GM06990 (cell line): Measurements from ENCODE around the genes FPR2, ZNF578 and ZNF468.

DNA sequence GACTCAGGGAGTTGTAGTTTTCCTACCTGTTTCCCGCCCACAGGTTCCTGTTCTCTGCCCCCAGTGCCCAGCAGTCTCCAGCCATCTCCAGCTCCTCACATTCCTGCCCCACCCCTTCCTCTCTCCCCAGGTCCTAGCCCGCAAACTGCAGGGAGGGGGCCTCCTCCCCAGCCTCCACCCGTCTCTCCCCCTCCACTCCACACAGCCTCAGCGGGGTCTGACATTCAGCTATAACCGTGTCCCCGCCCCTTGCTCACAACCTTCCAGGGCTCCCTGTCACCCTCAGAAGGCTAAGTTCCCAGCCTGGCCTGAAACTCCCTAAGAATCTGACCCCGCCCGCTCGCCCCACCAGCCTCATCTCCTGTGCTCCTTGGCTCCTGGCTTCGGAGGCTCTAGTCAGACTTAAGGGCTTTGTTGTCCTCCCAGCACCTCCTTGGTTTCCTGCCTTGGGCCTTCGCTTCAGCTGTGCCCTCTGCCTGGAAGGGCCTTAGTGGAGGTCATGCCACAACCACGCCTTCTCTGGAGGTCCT, 5.2 kb upstream of the SPACA6 start:
- RRBS: no CpG with 5 or more reads among the region's 12 CpGs

DNA sequence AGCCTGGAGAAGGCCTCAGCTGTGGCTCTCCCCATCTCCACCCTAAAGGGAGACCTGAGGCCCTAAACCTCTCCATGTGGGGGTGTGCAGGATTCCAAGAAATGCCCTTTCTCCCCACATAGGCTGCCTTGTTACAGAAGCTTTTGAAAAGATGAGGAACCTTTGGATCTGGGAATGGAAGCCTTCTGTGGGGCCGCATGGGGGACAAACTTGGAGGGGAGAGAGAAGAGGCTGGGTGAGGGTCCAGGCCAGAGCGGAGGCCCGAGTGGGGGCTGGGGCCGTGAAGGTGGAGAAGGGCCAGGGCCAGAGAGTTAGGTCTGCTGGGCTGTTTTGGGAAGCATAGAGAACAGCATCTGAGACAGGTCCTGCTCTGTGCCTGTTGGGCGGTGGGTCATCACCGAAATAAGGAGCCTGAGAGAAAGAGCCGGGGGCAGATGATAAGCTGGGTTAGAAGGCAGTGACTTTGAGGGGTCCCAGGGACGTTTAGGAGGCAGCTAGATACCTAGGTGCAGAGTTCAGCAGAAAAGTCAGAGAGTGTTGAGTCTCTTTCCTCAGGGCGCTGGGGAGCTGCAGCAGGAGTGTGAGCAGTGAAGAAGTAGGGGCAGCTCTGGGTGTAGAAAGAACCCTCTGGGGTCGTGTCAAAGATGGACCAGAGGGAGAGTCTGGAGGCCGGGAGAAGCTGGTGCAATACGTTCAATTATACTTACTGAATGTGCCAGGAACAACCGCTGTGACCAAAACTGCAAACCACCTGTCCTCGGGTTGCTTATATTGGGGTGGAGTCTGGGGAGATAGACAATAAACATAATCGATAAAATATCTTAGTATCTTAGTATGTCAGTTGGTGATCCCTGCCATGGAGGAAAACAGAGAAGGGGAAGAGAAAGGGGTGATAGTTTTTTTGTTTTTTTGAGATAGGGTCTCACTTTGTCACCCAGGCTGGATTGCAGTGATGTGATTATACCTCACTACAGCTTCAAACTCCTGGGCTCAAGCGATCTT, 2.7 kb downstream of the SPACA6 start:
- RRBS: no CpG with 5 or more reads among the region's 16 CpGs

GRCh38 chr19:51697014-51697291, 3.8 kb downstream of the SPACA6 start:
- RRBS: no CpG with 5 or more reads among the region's 2 CpGs

GRCh38 chr19:51704455-51704885, 11.3 kb downstream of the SPACA6 start:
- RRBS: no CpG with 5 or more reads among the region's 10 CpGs

DNA sequence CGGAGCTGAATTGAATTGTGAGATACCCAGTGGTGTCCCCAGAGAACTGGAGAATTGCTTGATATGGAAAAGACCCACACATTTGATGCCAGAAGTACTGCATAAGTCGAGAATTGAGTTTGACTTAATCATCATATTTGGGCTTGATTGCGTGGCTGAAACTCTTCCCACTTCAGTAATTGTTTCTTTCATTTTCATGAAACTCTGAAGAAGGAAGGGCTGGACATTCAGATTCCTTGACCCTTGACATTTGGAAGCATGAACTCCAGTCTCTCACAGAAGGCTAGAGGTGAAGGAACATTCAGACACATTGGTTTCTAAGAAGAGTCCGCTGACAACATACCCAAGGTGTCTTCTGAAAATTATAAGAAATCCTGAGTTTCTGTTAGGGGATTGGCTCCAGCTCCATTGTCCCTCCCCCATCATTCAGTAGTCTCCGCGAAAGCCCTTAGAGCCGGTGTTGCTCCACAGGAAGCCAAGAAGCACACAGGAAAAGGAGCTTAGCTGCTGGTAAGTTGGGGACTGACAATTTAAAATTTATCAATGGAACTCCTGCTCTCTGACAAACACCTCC, at the start of gene FPR2:
Gene FPR2, plus strand, starts transcription at position 460 of the 574 bp plus-strand sequence.
- RRBS: no CpG with 5 or more reads among the region's 7 CpGs

DNA sequence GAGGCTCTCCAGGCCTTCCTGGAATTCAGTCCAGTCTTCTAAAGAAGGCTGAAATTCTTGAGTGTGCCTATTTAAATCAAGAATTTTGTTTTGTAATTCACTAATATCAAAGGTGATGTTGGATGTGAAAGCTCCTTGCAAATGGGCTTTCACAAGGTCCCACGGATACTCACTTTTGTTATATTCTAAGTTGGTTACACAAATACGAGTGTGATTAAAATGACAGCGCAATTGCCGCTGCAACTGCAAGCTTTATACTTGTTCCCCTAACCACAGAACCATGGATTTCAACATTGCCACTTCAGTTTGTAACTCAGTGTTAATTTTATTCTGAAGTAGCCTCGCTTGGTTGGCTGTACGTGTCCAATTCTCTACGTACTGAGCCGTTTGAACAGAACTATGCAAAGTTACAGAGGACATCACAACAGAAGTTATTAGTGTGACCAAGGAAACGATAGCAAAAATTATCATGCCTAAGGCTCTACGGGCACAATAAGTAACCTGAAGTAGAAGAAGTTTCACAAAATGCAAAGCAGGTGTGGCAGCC, 10.5 kb downstream of the FPR3 start:
- RRBS: no CpG with 5 or more reads among the region's 10 CpGs

DNA sequence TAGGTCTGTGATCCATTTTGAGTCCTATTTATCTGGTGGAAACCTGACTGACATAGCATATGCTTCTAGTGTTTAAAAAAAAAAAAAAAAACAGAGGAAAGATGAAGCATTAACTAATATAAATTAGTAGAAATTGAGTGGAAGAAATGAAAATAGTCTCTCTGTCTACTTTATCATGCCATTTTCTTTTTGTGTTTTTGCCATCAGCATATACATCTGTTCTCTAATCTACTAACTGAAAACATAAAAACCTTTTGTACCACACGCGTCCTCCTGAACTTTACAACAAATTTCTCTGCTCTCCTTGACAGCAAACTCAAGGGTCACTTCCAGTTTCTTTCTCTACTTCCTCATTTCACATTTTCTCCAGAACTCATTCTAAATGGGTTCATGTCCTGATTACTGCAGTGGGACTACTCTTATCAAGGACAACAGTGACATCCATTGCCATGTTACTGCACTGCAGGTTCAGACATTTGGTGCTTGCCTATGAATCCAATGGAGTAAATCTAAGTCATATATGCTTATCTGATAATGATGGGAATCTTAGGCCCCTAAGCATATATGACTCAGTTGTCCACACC, 35.2 kb downstream of the FPR3 start:
- RRBS: no CpG with 5 or more reads among the region's 2 CpGs

- RRBS: no CpG with 5 or more reads among the region's 12 CpGs
Observed at GRCh38 chr19:52199784-52200529, 10.1 kb downstream of the PPP2R1A start.

DNA sequence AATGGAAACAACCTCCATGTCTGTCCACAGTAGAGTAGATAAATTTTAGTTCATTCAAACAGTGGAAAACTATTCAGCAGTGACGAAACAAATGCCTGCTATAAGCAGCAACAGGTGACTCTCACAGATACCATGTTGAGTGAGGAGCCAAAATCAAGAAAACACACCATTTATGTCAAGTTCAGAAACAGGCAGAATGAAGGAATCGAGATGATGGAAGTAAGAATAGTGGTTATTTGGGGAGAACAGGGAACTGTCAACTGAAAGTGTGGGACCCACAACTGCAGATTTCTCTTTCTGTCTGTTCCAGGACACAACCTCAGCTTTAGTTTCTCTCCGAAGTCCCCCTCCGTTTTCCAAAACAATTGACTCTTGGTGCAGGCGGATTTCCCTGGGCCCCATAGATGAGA, 34.1 kb downstream of the PPP2R1A start:
- RRBS: no CpG with 5 or more reads among the region's 5 CpGs

- RRBS: no CpG with 5 or more reads among the region's 6 CpGs
Observed at GRCh38 chr19:52285086-52285820, 11.7 kb upstream of the ZNF480 start.

- RRBS: 50% methylated on average over 4 of the region's 57 CpGs
Observed at GRCh38 chr19:52453092-52454271, at the start of gene ZNF578. ZNF578 (plus strand) TSS chr19:52453553.

GRCh38 chr19:52620663-52621196, 50.6 kb downstream of the ZNF701 start:
- RRBS: no CpG with 5 or more reads among the region's 5 CpGs

DNA sequence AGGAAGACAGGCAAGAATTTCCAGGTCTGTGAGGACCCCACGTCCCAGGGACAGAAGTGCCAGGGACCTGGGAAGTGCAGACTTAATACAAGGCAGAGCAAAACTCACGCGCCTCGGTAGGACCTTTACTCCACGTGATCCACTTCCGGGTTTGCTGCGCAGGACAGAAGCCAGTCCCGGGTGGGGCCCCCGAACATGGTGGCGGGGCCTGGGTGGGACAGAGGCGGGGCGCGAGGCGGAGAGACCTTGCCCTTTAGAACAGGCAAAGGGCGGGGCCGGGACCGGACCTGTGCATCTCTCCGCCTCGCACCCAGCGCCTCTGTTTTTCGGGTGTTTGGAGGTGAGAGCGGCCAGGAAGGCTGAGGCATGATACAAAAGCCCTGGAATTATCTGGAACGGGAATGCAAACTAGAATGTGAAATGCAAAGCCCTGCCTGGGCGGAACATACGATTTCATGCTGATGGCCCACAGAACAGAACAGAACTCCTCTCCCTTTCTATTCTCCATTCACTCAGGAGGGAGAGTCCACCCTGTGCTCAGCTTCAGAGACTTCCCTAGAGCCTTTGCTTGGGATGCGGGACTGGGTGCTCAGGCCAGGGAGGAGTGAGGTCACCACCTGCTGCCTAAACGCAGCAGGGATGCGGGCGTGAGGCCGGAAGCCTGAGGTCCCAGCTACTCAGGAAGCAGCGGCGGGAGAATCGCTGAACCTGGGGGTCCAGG, 9.1 kb downstream of the ZNF611 start:
- RRBS: no CpG with 5 or more reads among the region's 33 CpGs

- RRBS: 6% methylated on average over 2 of the region's 43 CpGs
Observed at GRCh38 chr19:52857434-52858261, at the start of gene ZNF468. ZNF468 (minus strand) TSS chr19:52857619.

DNA sequence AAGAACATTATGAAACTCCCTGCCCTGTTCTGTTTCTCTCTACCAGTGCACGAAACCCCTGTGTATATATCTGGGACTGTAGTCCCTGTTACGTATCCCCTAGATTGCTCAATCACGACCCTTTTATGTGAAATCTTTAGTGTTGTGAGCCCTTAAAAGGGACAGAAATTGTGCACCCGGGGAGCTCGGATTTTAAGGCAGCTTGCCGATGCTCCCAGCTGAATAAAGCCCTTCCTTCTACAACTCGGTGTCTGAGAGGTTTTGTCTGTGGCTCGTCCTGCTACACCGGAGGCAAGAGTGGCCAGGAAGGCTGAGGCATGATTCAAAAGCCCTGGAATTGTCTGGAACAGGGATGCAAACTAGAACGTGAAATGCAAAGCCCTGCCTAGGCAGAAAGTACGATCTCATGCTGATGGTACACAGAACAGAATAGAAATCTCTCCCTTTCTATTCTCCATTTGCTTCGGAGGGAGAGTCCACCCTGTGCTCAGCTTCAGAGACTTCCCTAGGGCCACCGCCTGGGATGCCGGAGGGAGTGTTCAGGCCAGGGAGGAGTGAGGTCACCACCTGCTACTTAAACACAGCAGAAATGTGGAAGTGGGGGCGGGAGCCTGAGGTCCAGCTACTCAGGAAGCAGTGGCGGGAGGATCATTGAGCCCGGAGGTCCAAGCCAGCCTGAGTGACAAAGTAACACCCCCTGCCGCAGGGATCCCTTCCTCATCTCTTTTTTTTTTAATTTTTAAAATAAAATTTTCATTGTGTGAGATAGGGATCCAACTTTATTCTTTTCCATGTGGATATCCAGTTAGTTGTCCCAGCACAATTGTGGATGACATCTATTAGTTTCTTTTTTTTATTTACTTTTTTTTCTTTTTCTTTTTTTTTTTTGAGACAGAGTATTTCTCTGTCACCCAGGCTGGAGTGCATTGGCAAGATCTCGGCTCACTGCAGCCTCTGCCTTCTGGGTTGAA, 894 bp upstream of the ZNF888 start:
- RRBS: 98% methylated on average over 4 of the region's 19 CpGs

DNA sequence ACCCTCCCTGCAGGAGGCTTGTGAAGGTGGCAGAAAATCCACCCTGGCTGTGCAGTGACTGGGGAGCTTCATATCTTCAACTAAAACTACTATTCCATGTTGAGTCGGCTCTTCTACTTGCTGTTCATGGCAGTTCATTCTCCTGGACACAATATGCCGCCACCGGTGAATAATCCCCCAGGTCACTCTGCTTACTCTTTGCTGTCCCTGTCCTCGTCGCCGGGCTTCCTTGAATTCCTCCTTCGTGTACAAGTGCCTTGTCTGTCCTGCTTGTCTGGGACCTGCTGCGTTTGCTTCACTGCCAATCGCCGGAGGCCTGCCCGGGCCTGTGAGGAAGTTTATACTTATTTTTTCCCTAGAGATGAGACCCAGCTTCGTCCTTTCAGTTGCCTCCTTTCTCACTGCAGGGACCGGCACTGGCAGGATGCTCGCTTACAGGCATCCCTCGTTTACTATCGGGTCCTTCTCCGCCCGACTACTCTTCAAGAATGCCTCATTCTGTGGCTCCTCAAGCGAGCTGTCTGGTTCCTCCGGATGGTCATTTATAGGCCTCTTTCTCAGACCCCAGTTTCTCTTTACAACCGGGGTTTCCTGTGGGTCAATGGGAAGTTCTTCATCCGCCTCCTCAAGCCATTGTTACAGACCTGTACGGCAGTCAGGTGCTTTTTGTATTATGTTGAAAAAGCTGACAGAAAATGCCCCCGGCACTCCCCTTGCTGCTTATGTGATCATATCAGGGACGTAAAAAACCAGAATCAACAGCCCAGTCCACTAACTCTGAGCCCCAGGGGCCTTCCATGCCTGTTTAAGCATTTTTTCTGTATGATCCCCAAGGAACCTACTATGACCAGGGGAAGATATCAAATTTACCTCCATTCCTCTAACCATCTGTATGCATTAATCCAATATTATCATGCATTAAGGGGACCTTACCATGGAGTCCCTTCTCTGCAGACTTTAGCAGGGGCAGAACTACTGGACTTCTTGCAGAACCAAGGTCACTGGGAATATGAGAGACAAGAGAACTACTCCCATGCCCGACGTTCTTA, 5.4 kb upstream of the ERVV-1 start:
- RRBS: 38% methylated on average over 11 of the region's 27 CpGs

GRCh38 chr19:53086678-53087418, 16.4 kb downstream of the ZNF160 start:
- RRBS: no CpG with 5 or more reads among the region's 7 CpGs

DNA sequence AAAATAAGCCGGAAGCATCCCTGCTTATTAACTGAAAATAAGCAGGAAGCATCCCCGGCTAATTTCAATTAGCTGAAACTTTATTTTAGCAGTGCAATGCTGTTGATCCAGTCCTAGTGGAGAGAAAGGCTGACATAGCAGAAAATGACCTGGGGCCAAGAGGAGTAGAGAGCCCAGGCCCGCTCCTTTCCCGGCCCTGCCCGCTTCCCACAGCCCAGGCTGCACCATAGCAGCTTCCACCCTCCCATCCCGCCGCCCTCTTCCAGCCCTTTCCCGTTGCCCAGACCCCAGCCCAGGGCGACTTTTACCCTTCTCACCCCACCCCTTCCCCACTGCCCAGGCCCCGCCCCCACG, 8.5 kb downstream of the ZNF160 start:
- RRBS: no CpG with 5 or more reads among the region's 11 CpGs

DNA sequence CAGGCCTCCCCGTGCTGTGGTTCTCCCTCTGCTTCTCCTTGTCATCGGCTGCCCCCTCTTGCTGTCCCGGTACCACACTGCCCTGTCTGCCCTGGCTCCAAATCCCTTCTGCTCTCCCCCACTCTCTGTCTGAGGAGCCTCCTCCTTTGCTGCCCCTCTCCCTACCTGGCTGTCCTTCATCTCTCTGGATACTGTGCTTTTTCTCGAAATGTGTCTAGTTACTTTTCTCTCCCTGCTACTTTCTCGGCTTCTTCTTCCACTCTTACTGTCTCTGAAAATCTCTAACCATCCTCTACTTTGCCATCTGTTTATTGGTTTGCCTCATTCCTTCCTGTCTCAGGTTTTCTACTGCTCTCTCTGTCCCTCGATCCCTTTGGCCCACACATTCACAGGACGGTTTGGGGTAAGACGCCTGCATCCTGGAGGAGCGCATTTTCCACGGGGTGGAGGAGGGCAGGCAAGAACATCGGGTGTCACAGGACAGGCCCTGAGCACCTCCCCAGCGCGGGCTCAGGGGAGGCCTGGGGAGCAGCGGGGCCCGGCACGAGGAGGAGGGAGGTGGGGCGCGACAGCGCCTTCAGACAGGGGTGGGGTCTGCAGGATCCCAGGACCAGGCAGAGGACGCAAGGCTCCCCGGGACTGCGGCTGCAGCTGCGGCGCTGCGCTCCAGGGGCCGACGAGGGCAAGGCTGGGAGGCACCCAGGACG, 687 bp downstream of the ZNF415 start:
- RRBS: 83% methylated on average over 6 of the region's 28 CpGs